ENCODE measurements around a stretch of chr14.

DNA sequence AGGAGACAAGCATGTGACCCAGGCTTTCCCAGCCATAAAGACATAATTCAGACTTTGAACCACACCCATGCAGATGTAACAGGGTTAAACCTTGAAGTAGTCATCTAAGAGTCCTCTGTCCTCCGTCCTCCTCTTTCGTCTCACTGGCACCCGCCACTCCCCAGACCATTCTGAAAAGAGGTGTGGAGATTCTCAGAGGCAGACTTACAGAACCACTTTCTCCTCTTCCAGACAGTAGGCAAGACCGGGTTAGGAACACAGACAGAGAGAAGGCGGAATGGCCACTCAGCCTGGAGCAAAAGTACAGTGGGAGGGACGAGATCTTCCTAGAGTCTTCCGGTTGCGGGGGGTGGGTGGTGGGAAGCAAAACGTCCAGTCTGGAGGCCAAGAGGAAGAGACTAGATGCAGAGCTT is 120.6 kb downstream of the KCNK10 start:
- CAGE, long polyA plus RNA: no peak
- RRBS: 47% methylated on average over 4 of the region's 9 CpGs

DNA sequence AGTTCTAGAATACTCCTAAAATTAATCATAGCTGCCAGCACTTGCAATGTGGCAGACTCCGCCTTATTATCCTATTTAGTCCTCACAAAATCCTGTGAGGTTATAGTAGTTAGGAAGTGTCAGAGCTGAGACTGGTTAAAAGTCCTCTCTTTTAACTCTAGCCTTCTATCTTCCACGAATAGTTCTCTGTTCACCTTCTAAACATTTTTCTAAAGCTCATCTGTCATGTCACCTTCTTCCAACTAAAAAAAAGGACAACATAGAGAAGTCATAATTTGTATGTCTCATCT is 74.3 kb downstream of the KCNK10 start:
- CAGE, long polyA plus RNA: no peak
- RRBS: no CpG with 5 or more reads among the region's 2 CpGs

DNA sequence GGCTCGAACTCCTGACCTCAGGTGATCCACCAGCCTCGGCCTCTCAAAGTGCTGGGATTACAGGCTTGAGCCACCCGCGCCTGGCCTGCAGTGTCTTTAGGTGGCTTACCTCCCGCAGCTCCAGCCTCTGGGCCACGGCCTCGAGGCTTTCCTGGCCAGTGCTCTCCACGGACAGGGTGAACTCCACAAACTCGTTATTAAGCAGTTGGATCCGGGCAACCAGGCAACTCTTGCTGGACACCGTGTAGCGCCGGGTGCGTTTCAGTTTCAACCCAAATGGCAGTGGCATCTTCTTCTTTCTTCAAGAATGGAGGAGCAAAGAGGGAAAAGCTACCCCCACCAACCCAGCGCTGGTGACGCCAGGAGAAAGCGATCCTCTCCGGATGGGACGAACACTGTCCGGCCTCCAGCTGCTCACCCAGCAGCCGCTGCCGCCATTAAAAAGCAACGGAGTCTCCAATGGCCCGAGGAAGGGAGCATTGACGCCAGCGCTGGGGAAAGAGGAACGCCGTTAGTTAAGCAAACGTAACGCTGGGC is 4.6 kb downstream of the PTPN21 start:
- CAGE, long polyA plus RNA: no peak
- RRBS: 100% methylated on average over 3 of the region's 30 CpGs

DNA sequence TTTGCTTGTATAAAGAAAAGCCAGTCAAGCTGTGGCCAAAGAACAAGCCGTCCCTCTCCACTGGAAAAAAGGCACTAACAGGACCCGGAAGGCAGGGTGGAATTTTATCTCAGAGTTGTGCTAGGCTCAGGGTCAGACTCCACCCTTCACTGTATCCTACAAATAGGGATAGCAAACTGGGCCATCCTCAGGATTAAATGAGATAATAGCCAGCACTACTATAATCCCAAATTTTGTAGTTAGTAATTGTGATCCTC is 4.2 kb downstream of the PTPN21 start:
- CAGE, long polyA plus RNA: no peak
- RRBS: no CpG with 5 or more reads among the region's 2 CpGs

DNA sequence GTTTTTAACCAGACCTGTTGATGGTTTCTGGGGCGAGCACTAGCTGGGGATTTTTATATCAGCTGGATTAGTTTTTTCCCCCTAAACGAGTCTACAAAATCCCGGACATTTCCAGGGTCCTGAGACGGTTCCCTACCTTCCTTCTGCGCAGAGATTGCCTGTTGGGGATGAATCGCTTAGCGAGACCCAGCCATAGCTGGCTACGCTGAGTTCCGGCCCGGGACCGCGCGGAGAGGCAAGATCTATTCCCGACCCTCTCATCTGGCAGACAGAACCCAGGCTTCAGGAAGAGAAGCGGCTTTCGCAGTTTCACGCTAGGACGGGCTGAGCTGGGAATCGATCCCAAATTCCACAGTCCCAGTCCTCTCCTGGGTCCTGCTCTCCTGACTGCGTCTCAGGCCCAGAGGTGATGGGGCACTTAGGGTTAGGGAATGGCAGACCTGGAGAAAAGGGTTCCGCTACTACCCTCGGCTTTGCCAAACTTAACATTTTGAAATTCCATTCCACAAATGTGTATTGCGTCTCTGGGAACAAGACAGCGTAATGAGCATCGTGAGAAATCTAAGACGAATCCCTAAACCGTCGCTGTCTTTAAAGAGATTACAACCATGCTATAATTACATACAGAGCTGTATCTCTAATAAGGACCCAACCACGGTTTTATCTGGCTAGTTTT is 2.8 kb downstream of the PTPN21 start:
- CAGE, long polyA plus RNA: no peak
- RRBS: no CpG with 5 or more reads among the region's 29 CpGs

GRCh38 chr14:89402855-89403376 is 14.1 kb downstream of the FOXN3 start:
- CAGE, long polyA plus RNA: no peak
- RRBS: no CpG with 5 or more reads among the region's 9 CpGs

GRCh38 chr14:89409250-89409883 is 7.7 kb downstream of the FOXN3 start:
- CAGE, long polyA plus RNA: no peak
- RRBS: no CpG with 5 or more reads among the region's 14 CpGs

DNA sequence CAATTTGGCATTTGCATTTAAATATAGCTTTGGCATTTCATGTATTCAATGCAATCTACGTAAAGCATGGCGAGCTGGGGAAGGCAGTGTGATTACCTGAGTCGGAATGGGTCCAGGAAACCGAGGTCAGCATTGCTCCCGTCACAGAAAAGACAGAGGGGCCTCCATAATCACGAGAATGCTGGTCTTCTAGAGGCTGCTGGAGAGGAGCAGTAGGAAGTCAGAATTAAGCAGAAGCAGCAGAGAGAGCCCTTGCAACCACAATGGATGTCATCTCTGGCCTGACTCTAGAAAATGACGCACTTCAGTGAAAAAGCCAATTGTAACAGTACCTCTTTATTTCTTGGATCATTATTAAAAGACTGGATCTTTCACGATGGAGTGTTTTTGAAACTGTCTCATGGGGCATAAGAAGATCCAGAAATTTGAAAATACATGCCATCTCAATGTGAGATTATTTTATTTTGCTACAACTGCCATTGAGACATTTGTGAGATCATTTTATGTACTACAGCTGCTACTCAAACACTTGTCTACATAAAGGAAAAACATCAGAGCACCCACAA is 69.5 kb upstream of the FOXN3 start:
- CAGE, long polyA plus RNA: no peak
- RRBS: no CpG with 5 or more reads among the region's 8 CpGs

DNA sequence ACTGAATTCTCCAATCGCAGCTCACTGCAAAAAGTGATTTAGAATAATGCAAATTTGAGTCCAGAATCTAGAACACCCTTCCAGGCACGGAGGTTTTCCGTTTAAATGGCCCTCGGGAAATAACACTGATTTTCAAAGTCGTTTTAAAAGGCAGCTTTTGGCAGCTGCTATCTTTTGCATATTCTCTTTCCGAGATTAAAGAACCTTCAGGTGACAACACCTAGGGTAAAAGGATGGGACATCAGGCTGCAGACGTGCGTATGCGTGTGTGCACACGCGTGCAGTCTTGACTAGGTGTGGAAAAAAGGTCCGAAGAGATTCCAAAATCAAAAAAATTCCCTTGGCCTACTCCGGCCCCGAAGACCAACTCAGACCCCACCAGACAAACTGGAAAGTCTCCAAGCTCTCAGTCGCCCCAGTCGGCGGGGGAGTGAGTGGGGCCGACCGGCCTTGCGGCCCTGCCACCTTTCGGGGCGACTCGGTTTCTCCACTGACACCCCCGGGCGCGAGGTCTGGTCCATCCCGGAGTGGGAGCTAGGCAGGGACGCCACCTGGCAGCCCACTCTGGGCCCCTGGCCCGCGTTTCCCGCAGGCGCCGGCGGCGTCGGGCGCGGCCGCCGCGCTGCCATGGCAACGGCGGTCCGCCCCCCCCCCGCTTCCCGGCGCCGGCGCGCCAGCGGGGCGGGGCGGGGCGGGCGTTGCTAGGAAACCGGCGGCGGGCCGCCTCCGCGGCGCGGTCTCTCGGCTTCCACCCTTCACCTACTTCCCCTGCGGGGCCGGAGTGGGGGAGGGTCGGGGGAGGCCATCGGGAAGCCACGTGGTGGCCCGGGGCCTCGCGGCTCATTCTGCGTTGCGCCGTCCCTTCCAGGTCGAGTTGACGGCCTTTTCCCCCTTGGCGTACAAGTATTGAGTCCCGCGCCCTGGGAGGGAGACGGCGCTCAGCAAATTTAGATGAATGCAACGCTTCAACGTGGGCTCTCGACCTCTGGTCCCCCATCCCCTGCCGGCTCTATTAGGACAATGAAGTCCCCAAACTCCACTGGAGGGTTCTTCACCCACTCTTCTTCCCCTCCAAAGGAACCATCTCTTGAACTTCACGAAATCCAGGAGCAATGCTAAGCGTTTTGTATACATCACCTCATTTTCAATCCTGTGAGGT is 253.1 kb downstream of the EFCAB11 start:
- CAGE, long polyA plus RNA: no peak
- RRBS: 2% methylated on average over 55 of the region's 88 CpGs

GRCh38 chr14:89910692-89911227 is 43.8 kb downstream of the EFCAB11 start:
- CAGE, long polyA plus RNA: no peak
- RRBS: no CpG with 5 or more reads among the region's 6 CpGs

DNA sequence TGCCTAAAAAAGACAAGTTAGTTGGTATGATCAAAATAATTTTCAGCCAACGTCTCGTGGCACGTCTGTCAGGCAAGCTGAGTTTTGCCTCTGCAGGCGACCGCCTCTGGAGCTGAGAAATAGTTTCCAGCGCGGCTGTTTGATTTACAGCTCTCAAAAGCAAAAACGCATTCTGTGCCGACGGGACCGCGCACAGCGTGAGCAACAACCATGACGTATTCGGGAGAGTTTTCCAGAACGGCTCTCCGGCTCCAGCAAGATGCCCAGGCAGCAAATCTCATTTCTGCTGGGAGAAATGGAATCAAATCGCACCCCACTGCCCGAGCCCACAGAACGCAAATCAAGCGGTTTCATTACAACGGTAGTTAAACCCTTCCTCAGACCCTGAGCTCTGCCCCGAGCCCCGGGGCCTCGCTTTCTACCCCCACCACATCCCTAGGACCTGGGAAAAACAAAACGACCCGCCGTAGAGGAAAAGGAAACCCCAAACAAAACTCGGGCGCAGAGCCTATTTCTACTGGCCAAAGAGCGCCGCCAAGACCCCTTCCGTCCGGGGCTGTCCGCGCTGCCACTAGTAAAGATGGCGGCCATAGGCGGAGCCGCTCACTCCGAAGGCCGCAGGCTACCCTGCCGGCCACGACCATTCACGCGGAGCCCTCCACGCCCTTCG is 14.1 kb upstream of the CALM1 start:
- CAGE, long polyA plus RNA: no peak
- RRBS: under 1% methylated on average over 8 of the region's 47 CpGs

DNA sequence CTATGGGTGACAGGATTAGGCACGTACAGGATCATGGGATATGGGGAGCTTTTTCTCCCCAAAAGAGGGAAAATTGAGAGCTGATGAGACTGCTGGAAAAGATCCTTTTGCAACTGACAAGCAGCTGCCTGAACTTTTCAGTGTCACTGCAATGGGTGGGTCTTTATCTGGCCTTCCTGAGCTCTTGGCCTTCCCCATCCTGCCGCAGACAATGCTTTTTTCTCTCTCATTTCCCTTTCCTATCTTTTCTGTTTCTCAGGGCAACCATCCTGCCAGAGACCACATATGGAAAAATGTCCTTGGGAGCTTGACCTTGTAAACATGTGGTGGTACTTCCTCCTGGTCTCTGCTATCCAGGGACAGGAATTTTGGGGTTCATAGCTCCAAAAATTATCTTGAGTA is 75.8 kb downstream of the CALM1 start:
- CAGE, long polyA plus RNA: no peak
- RRBS: no CpG with 5 or more reads among the region's 2 CpGs

GRCh38 chr14:90517694-90517946 is 120.8 kb downstream of the CALM1 start:
- CAGE, long polyA plus RNA: no peak
- RRBS: no CpG with 5 or more reads among the region's 5 CpGs

DNA sequence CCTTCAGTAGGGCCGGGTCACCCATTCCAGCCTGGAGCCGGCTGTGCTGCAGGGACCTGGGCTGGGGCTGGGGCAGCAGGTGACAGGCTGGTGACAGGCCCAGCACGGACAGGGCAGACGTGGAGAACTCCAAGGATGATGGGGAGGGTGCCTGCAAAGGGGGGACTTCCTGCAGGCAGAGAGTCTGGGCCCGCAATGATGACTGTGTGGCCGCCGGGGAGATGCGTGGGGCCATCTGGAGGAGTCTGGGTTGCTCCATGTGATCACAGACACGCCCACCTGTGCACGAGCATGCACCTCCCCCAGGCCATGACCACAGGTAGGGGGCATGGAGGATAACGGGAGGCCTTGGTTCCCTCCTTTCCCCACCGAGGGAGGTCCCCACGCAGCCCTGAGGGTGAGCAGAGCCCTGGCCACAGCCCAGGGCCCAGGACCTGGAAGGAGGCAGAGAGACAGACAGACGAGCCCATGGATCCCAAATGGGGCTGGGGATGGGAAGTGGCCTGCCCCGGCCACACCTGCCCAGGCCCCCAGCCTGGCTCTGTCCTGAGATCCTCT is 138.0 kb downstream of the CALM1 start:
- CAGE, long polyA plus RNA: no peak
- RRBS: no CpG with 5 or more reads among the region's 15 CpGs

- CAGE, long polyA plus RNA: no peak
- RRBS: no CpG with 5 or more reads among the region's 4 CpGs
Observed at GRCh38 chr14:90757396-90757801, 58.8 kb downstream of the TTC7B start.

GRCh38 chr14:91087599-91088061 is 26.2 kb upstream of the DGLUCY start:
- CAGE, long polyA plus RNA: no peak
- RRBS: no CpG with 5 or more reads among the region's 7 CpGs

- CAGE, long polyA plus RNA: no peak
- RRBS: no CpG with 5 or more reads among the region's 8 CpGs
Observed at GRCh38 chr14:91308273-91308766, 63.8 kb upstream of the GPR68 start.

DNA sequence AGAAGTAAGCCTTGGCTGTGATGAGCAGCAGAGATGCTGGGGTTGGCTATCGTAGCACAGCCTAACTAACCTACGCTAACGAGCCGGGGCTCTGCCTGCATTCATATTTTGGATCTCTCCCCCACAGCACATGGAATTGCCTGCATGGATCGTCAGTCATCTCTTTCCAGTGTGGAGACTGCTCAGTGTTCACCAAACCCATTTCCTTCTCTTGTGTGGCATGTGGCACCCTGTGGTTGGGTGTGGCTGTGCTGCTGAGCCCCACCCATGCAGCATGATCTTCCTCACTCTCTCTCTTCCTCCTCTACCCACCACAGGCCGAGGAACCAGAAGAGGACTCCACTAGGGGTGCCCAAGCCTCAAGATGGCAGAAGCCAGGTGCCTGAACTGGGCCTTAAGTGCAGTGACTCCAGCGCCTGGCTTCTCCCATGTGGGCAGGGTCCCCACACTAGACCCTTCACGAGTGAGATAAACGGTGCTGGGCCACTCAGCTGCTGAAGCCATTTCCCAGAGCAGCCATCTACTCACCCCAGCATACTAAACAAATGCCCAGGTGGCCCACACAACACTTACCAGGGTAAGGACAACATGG is 66.8 kb upstream of the GPR68 start:
- CAGE, long polyA plus RNA: no peak
- RRBS: no CpG with 5 or more reads among the region's 9 CpGs

GRCh38 chr14:91349310-91350001 is 68.2 kb downstream of the CCDC88C start:
- CAGE, long polyA plus RNA: no peak
- RRBS: no CpG with 5 or more reads among the region's 15 CpGs

DNA sequence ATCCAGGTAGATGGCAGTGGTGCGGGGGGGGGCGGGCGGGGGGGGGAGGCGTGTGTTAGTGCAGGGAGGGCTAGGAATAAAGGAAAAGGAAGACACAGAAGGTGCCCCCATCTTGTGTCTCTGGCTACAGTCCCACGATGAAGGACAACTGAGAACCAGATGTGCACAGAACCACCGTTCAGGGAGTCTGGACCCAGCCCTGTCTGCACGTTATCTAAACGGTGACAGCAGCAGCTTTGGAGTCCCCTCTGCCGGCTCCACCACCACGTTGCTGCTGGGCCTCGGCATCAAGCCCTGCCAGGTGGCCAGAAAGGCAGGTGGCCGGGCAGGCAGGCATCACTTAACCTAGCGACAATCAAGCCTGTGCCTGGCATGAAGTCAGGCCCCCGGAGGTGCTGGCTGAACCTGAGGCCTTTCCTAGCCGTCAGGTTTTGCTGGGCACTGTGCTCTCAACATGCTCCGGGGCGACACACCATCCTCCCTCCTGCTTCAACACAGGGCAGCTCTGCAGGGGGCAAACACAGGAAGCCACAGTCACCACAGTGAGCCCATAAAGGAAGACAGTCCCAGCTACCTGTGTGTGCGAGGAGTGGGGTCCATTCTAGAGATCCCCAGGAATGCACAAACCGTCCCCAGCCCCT is 45.0 kb downstream of the CCDC88C start:
- CAGE, long polyA plus RNA: no peak
- RRBS: 87% methylated on average over 7 of the region's 19 CpGs

All from mammary epithelial cell (primary cell).